GM19240 (cell line): Measurements from ENCODE around the gene TDRD15.

GRCh38 chr2:20066348-20066837 is 15.0 kb upstream of the LAPTM4A start:
- RRBS: no CpG with 5 or more reads among the region's 3 CpGs

DNA sequence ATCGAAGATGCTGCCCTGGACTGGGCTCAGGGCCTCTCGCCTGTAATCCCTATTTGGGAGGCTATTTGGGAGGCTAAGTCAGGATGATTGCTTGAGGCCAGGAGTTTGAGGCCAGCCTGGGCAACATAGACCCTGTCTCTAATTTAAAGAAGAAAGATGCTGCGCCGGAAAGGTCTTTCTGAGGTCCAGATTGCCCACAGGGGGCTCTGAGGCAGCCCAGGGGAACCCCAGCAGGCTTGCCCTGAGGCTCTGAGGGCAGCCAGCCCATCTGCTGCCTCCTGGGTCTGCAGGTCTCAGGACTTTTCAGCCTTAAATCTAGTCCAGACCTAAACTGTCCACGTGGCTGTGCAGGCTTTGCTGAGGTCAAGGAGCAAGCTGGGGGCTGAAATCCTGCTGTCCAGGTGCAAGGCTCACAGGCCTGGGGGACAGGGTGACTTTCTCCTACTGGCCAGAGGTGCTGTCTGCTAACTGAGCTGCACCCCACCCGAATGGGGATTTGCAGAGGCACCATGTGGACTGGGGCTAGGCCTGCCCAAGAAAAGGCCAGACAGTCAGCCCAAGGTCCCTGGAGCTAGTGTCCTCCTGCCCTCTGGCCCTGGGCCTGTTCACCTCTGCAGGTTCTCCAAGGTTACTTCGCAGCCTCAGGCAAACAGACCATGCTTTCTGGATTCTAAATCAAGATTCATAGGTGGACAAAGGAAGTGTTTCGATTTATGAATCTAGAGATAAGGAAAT is 32.2 kb downstream of the SDC1 start:
- RRBS: no CpG with 5 or more reads among the region's 8 CpGs

- RRBS: no CpG with 5 or more reads among the region's 13 CpGs
These were observed 29.5 kb downstream of the SDC1 start for GRCh38 chr2:20195175-20196046.

DNA sequence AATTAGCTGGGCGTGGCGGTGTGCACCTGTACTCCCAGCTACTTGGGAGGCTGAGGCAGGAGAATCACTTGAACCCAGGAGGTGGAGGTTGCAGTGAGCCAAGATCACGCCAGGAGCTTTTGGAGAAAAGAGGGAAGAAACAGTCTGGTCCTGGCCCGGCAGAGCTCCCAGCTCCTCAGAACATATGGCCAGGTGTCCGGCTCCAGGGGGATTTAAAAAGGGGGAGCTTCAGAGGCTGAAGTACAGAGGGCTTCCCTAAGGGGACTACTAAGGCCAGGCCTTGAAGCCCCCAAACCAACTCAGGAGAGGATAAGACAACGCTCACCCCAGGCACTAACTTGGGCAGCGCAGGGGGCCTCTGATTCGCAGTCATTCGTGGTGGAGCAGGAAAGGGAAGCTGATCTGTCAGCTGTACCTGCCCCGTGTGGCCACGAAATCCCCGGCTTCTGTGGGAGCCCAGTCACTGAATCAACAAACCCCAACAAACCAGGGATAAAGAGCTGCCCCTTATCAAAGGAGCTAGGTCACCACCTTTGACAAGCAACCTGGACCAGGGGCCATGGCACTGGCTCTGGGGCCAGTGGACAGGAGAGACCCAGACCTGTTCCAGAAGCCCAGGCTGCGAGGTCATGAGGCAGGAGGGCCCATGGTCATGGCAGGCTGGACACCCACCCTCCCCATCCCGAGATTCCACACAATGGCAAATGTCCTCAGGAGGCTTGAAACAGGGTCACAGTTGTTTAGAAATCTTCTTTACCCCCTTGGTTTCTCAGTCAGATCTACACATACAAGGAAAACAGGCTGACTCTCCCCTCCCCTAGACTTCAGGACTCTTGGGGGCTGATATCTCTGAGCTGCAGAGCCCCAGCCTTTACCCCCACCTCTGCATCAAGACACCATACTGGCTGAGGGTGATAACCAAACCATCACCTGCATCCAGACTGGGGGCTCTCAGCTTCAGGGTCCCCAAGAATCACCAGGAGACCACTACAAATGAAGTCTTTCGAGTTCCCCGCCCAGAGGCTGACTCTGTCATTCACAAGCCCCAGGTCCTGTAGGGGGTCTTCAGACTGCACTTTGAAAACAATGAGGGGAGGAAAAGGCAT is 14.4 kb downstream of the SDC1 start:
- RRBS: 92% methylated on average over 1 of the region's 16 CpGs

DNA sequence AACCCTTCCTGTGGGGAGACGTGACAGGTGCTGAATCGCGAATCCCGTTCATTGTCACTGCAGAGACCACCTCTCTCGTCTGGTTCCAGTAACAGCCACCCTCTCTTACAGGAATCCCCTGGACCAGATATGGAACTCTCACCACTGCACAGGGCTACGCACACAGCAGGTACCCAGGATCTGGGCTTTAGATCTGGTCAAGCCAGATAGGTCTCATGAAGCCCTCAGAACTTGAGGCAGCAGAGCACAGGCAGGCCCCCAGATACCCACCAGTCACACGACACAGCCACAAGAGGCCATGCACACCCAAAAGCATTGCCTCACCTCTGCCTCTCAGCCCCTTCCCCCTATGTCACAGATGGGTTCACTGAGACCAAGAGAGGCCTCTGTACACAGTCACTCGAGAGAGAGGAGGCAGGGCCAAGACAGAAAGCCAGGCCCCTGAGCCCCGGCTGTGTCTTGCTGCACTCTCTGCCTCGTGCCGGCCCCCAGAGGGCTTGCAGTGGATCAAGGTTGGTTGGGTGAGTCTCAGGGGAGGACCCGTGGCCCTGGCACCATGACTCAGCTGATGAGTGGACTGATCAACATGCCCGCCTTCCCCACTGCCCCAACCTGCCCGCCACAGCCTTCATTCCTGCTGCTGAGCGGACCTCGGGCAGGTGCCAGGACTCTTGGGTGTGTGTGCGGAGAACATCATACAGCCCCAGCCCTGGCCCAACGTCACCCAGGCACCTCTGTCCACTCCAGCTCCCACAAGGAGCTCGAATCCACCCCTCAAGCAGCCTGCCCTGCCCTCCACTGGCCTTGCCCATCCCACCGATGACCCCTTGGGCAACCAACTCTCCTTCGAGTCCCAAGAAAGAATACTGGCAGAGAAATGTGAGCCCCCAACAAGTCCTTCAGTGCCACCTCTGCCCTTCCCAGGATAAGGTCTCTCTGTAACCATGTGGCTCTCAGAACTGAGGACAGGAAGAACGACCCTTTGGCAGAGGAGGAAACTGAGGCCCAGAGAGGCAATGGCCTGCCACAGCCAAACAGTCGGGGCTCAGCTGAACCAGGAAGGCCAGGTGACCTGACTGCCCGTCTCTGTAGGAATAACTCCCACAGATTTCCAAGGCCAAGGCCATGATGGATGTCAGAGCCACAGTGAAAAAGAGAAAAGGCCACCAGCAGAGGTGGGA is 7.4 kb downstream of the SDC1 start:
- RRBS: no CpG with 5 or more reads among the region's 24 CpGs

- RRBS: no CpG with 5 or more reads among the region's 2 CpGs
These were observed 32.3 kb downstream of the PUM2 start for GRCh38 chr2:20318348-20318782.

DNA sequence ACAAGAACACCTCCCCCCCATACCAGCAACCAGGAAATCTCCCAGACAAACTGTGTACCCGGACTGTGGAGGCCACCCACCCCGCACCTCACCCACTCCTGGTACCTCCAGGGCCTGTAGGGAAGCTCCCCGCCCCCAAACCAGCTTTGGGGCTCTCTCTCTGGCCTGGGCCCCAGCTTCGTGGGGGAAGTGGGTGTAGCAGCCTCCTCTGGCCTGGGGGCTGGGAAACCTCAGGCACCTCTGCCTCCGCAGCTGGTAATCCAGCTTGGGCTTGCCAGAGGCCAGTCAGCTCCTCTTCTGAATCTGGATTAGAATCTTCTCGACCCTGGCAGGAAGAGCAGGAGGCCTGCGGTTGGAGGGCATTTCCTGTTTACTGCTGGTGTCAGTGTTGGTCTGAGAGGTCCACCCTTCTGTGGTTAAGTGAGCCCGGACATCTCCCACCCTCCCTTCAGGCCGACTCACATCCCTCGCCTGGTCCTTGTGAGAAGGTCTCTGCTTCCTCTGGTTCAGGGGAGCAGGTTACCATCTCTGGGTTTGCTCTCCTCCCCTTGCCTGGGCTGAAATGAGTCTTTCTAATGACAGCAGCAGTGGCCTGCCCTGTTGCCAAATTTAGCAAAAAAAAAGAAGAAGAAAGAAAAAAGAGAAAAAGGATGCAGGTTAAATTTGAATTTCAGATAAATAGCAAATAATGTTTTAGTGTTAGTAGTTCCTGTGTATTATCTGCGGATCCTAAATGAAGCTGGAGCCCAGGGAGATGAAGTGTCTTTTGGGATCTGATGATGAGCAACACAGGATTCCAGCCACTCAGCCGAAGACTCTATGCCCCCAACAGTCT is 22.0 kb upstream of the RHOB start:
- RRBS: no CpG with 5 or more reads among the region's 12 CpGs

DNA sequence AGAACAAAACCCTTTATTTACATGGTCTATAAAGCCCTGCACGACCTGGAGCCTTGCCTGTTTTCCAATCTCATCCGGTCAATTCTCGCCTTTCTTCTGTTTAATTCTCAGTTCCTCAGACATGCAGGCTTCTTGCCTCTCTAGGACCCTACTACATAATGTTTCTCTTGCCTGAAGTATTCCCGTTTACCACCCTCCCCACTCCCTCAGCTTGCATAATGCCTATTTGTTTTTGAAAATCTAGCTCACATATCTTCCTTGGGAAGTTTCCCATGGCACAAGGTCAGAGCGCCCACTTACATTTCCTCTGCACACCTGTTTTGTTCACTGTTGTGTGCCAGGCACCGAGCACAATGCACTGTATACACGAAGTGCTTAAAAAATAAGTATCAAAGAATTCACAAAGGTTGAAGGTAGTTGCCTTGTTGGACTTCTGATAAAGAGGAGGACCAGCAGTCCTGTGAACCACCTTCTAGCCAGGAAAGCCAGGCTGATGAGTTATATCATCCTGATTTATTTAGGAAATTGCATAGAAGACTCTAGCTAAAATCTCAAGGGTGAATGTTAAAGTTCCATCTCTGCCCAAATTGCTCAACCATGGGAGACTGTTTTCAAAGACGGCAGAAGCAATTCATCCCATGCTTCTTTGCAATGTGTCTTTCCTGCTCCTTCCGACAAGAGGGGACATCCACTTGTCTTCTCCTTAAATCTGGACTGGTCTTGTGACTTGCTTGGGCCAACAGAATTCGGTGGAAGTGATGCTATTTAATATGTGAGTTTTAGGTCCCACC is 16.8 kb upstream of the RHOB start:
- RRBS: no CpG with 5 or more reads among the region's 10 CpGs

- RRBS: no CpG with 5 or more reads among the region's 2 CpGs
These were observed 10.1 kb downstream of the RHOB start for GRCh38 chr2:20456924-20457392.

GRCh38 chr2:20529854-20530235 is 83.0 kb downstream of the RHOB start:
- RRBS: no CpG with 5 or more reads among the region's 15 CpGs

GRCh38 chr2:20592976-20594006 is 57.6 kb downstream of the HS1BP3 start:
- RRBS: no CpG with 5 or more reads among the region's 19 CpGs

- RRBS: no CpG with 5 or more reads among the region's 17 CpGs
These were observed 39.5 kb downstream of the HS1BP3 start for GRCh38 chr2:20611018-20612135.

DNA sequence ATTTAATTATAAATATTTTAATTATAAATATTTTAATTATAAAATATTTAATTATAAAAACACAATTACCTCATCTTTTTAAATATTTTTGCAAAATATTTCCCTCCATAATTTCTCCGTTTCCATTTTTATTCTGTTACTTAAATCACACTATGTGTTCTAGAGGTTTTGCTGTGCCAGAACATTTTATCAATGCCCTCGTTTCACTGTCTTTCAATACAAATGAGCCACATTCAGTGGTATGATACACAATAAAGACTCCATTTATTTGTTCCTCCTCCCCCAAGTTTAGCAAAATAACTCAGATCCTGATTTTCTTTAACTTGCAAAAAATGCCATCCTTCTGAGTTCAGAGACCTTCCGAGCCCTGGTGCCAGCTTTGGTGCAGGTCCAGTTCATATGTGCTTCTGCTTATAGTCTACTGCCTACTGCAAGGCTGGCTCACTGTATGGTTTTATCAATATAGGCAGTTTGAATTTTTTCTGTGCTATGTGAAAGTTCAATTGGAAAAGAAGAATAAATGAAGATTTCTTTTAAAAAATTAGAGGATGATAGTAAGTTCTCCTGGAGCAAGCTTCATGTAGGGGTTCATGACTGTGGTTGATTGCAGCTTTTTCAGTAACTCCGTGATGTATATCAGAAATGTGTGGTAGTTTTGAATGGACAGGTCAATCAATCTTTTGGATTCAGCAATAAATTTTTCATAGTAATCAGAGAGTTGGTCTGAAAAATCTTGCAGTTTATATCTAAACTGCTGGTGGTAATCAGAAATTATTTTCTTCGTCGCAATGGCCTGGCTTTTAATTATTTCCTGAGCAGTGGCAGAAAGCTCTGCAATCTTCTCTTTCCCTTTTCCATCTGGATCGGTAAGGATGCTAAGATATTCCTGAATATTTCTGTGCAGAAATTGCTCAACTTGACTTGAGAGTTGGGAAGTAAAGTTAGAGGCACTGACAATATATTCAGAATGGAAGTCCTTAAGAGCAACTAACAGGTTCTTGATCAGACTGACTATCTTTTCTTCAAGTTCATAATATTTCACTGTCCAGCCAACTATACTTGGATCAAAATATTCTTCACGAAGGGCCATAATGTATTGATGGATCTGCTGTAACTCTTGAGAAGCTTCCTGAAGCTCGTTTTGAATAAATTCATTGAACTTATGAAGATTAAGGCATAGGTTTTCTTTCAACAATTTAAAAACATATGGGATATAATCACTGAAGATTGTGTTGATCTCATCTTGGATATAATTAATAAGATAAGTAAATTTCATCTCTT is 42.2 kb downstream of the APOB start:
- RRBS: no CpG with 5 or more reads among the region's 9 CpGs

DNA sequence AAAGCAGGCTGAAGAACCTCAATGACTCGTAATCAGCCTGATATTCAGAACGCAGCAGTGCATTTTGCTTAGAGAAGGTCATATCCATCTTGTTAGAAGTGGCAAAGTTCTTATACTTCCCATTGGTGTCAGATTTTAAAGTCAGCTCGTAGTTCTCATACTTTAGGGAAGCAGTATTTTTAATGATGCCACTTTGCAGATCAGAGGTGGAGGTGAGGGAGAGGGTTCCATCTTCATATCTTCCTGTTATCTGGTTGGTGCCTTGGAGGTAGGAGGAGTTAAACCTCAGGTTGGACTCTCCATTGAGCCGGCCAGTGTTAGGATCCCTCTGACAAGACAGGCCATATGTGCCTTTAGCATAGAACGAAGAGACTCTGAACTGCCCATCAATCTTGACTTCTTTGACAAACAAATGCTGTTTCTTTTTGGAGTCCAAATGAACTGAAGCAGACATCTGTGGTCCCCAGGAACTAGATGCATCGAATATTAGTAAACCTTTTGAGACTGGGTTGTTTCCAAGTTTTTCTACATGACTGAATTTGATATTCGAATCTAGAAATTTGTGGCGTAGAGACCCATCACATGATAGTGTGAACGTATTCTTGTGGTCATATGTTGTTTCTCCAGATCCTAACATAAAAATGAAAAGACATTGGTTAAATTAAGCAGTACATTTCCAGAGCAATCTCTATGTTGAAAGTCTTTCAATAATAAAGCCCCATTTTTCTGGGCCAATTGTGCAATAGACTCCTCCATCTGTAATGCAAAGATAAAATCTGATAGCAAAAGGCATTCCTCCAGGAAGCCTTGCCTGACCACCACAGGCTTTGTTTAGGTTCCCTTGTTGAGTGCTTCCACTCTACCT is 31.6 kb downstream of the APOB start:
- RRBS: no CpG with 5 or more reads among the region's 9 CpGs

DNA sequence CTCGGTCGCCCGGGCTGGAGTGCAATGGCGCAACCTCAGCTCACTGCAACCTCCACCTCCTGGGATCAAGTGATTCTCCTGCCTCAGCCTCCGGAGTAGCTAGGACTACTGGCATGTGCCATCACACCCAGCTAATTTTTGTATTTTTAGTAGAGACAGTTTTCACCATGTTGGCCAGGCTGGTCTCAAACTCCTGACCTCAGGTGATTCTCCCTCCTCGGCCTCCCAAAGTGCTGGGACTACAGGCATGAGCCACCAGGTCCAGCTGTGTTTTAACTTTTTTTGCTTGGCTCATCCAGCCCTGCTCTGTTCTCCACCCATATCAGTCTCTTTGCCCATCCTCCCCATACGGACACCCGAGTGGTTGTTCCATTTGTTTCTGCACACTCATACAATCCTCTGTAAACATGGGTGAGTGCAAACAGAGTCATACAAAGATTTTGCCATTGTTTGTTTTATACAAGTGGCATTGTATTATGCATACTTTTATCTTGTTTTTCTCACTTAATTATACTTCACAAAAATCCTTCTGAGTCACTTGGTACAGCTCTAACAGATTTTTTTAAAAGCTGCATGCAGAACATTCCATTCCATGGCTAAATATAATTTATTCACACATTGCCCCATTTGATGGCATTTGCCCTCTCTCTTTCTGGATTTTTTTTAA is 5.4 kb downstream of the APOB start:
- RRBS: no CpG with 5 or more reads among the region's 8 CpGs

DNA sequence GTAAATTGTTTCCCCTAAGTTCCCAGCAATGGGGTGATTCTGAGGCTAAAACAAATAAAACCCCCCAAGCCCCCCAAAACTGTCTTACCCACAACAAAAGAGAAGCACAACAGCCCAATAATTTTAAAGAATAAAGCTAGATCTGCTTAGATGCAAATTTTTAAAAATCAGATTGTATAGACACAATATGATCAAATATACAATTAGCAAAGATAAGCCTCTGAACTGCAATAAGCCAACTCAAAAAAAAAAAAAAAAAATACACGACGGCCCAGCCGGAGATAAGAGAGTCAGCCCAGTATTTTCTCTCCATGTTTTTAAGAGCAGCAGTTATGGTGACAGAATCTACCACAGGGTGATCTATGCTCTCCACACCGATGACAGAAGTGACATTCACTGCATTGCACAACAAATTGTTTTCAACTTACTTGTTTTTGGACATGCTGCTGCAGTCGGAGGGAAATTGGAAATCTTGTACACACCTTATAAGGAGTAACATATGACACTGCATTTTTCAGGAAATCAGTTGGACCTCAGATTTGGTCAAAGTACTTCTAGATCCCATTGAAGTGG is 23.1 kb upstream of the APOB start:
- RRBS: no CpG with 5 or more reads among the region's 5 CpGs

DNA sequence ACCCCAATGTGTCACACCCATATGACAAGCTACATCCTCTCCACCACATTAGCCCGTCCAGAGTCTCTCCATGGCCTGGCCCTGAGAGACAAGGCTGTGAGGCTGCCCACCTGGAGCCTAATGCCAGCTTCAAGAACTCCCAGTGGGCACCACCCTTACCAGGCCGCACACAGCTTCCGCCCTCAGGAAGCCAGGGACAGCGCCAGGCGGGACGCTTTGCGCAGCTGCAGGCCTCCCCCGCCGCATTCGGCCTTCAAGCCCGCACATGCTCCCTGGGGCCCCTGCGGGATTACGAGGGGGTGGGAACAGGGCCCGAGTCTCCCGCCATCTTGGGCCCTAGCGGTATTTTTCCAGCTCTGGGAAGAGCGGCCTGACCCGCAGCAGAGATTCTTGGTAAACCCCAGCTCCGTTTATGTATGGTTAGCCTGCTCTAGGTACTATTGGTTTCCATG is at the start of gene TDRD15:
Gene TDRD15, plus strand, starts transcription at position 315 of the 452 bp plus-strand sequence.
- RRBS: no CpG with 5 or more reads among the region's 19 CpGs

GRCh38 chr2:21423040-21423291 is 299.2 kb downstream of the TDRD15 start:
- RRBS: no CpG with 5 or more reads among the region's 4 CpGs

GRCh38 chr2:22822326-22822856 is 562.6 kb upstream of the KLHL29 start:
- RRBS: no CpG with 5 or more reads among the region's 2 CpGs

- RRBS: no CpG with 5 or more reads among the region's 4 CpGs
These were observed 20.4 kb downstream of the KLHL29 start for GRCh38 chr2:23405307-23405815.